Retinal pigment epithelial cell (primary cell): ENCODE measurements around a stretch of chr5.

- RRBS: no CpG with 5 or more reads among the region's 3 CpGs
Observed at GRCh38 chr5:58073317-58073810, 386.5 kb downstream of the PLK2 start.

- RRBS: under 1% methylated on average over 13 of the region's 39 CpGs
Observed at GRCh38 chr5:58459660-58460032, 240 bp downstream of the PLK2 start.

GRCh38 chr5:58460118-58461391 is 669 bp upstream of the PLK2 start:
- RRBS: 3% methylated on average over 19 of the region's 105 CpGs

- RRBS: no CpG with 5 or more reads among the region's 4 CpGs
Observed at GRCh38 chr5:58969207-58969930, 386.5 kb downstream of the RAB3C start.

- RRBS: no CpG with 5 or more reads among the region's 16 CpGs
Observed at GRCh38 chr5:58999593-59000443, 416.9 kb downstream of the RAB3C start.

DNA sequence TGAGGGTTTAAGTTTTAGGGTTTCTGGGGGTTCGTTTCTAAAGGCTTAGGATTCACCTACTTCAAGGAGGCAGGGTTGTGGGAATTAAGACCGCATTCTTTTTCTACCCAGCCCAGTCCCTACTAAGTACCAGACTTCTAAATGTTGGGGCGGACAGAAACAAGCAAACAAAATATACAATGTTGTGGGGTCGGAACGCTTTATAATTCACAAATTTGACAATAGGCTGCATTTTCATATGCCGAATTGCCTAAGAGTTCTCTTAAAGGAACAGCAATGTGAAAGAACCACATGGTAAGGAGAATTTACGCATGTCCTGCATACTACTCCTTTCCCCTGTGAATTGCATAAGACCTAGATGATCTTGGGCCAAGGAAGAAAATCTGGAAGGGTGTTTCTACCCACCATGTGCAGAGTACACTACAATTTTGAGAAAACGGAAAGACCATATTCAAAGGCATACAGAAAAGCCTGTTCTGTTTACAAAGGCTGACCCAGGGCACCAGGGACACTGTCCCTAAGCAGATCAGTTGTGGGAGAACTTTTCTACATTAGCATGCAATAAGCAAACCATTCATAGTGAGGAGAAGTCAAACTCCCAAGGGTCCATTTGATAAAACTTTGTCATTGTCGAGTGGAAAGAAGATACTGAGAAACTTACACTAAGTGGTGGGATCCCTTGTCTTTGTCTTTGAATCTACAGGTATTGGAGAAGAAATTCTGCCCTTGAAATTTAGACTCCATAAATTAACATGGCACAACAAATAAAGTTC is 457.4 kb downstream of the RAB3C start:
- RRBS: no CpG with 5 or more reads among the region's 9 CpGs

GRCh38 chr5:59123283-59123937 is 540.5 kb downstream of the RAB3C start:
- RRBS: no CpG with 5 or more reads among the region's 4 CpGs

DNA sequence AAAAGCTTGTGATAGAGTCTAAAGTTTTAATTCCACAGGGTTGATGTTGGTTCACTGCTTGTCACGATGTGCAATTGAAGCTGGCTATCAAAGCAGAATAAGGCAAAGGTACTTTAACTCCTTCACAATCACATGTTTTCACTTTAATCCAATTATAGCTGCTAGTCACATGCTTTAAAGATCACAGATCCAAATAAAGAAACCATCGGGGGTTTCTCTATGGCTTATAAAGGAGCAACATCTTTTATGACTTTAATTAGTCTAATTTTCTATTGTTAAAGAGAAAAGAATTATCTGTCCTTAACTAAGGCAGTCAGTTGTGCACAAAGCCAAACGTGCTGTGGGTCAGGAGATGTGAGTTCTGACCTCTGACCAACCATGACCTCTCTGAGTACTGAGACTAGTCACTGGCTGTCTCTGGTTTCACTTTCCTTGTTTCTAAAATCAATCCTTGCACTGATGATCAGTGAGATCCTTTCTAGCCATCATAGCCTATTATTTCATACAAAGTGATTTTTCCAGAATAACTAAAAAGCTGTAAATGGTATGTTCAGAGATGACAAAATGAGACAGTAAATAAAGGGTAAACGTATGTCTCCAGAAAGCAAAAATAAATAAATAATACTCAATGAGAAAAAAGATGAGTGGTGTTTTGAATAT is 561.1 kb downstream of the RAB3C start:
- RRBS: no CpG with 5 or more reads among the region's 4 CpGs

DNA sequence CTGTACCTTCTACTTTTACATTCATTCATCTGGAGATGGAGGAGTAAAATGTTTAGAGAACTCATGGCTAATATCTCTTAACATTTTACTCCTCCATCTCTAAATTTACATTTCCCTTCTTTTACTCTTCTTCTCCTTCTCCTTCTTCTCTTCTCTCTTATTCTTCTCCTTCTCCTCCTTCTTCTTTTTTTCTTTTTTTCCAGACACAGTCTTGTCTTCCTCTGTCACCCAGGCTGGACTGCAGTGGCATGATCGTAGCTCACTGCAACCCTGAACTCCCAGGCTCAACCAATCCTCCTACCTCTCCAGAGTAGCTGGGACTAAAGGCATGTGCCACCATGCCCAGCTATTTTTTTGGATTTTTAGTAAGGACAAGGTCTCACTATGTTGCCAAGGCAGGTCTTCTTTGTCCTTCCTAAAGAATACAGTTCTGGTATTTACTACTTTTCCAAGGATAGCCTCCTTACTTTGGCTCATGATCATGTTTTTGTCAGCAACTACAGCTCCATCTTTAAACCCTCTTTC is 630.2 kb downstream of the RAB3C start:
- RRBS: no CpG with 5 or more reads among the region's 1 CpG

DNA sequence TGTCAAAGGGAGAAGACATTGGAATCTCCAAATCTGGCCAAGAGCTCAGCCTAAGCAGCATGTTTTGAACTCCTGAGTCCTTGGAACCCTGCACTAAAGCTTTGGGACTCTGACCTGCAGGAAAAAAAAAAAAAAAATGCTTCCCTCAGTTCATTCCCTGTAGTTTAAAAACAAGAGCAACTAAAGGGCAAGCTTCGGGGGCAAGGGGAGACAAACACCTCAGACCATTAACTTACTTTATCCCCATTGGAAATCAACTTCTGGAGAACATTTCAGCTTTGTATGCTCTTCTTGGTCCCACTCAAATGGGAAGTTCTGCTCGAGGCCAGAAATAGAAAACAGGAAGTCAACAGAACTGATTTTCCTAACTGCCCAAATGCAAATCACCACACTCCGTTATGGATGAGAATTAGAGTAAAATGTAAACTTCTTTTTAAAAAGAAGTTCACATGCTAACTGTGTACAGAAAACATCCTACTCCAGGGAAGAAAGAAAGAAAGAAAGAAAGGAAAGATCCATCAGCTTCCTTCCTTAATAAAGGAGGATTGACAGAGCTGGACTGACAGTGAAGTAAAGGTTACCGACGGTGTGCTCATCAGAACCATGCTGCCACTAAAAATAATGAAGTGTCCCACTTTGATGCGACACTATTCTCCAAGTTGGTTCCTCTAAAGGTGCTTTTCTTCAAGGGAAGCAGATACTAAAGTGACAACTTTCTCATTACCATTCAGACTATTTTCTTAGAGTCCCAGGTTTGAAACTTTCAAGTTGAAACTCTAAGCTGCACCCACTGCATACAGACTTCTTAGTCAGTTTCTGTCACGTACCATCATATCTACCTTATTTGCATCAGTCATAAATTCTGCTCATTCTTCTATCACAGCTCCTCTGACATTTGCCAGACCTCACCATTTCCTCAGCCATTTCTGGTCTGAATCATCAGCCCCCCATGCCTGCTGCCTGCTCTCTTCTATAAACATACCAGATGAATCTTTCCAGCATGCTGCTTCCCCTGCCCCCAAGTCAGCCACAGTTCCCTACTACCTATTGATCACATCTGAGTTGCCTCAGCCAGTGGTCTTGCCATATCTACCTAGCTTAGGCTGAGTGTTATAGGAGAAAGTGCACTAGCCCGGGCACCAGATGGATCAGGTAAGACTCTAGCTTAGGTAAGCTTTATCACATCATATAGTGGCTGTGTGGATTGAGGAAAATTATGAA is 177.7 kb downstream of the DEPDC1B start:
- RRBS: no CpG with 5 or more reads among the region's 8 CpGs

DNA sequence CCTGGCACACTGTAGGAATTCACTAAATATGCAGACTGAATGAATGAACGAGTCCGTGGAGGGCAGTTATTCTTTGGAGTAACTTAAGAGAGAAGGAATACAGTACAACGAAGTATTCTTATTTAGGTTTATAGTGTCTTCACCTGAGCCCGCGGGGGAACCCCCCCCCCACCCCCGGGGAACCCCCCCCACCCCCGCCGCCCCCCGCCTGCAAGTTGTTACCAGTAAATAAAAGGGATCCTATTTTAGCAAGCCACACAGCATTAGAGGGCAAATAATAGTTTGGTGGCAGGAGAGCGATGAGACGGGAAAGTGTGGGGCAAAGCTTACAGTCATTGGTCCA is 353 bp downstream of the ERCC8 start:
- RRBS: no CpG with 5 or more reads among the region's 11 CpGs

DNA sequence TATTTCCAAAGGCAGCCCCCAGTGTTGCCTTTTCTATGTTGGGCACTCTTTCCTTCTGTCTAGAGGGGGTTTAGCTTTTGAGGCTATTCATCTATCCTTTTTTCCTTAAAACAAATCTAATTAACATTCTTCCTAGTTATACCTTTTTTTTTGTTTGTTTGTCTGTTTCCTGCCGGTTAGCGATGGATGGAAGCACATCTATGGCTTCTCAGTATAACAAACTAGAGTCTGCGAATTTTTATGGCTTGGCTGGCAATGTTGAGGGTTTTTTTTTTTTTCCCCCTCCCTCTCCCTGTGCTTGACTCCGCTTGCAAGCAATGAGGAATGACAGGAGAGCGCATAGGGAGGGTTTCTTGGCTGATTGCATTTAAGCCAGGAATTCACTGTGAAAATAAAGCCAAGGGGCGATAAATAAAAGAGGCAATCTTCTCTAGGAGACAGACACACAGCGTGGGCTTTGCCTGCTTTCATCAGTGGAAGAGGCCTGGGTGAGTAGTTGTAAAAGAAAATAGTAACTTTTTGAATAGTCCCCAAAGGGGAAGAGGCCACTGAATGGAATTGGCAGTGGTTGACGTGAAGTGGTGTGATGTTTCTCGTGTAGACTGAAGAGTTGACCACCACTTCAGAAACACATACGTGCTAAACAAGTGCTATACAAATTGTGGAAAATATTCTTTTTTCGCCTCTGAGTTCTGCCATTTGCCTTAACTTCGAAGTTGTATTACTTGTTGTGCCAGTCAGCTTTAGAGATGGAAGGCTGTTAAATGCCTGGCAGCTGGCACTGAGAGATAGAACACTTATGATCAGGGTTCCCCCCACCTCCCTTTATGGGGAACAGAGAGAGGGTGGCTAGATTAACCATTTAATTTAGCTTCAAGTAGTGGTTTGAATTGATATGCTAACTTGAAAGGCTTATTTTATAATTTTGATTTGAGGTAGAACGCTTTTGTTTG is 2.8 kb downstream of the ZSWIM6 start:
- RRBS: no CpG with 5 or more reads among the region's 13 CpGs

- RRBS: no CpG with 5 or more reads among the region's 14 CpGs
Observed at GRCh38 chr5:61336220-61336752, 4.2 kb downstream of the ZSWIM6 start.

GRCh38 chr5:61358559-61359256 is 26.6 kb downstream of the ZSWIM6 start:
- RRBS: no CpG with 5 or more reads among the region's 3 CpGs

GRCh38 chr5:61423939-61424553 is 92.0 kb downstream of the ZSWIM6 start:
- RRBS: no CpG with 5 or more reads among the region's 6 CpGs

DNA sequence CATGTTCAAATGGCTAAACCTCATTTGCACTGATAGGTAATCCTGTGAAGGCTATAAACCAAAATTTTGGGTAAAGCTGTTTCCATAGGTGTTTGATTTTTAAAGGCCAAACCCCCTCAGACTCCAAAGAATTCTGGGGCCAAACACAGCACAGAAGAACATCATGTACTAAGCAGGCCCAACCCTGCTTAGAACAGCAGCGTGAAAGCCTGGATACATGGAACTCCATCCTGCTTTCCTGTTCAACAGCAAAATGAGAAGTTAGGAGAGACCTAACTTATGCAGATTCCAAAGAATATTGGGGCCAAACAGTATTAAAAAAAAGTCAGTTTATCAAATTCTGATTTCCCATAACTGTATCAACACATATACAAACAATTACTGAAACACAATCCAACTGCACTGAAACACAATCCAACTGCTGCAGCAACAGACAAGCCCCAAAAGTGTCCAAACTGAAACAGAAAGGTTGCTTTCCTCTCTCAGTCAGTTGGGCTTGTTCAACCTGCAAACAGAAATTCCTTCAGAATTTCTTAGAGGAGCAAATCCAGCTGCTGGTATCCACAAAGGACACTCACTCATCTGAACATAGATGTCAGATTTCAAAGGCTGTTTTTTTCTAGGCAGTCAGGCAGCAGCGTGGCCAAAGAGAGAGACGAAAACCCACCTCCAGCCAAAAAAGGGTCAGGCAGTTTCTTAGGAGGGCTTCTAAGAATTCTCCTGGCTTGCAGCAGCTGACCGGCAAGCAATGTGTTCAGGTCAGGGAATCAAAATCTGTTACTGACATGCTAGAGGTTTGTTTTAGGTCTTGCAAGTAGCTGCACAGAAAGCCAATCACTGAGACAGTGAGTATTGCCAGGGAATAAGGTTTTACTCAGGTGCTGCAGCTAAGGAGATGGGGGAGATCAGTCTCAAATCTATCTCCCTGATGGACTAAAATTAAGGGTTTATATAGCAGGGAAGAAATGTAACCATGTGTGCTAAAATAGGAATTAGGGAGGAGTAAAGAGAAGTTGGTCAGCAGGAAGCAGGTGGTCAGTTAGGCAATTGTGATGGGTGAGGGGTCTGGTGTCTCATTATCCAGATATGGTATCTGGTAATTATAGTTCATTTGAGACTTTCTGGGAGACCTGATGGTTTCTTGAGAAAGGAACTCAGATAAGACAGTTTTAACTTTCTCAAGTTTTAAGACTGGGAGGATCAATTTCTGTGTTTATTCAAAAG is 115.3 kb downstream of the ZSWIM6 start:
- RRBS: no CpG with 5 or more reads among the region's 4 CpGs

DNA sequence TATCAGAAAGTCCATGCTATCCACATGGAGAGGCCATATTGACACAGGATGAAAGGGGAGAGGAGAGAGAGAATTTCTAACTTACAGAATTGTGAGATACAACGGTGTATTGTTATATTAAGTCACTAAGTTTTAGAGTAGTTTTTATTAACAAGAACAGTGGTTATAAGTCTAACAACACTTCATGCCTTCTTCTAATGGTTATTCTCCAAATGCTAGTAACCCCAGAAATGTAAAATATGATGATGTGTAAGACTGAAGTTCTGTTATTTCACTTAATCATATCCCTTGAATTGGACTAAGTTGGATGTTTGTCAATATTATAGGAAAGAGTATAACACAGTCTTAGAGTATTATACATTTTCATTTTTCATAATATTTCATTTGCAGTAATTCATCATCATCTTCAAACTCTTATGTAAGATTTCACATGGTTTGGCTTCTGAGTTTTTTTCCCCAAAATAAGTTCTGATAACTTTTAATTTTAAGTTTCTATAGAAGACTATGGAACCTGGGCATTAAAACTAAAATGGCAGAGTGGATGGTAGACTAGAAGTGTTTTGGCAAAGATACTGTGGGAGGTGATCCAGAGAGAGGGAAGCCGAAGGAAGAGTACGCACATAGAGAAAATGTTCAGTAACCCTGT is 176.9 kb downstream of the ZSWIM6 start:
- RRBS: no CpG with 5 or more reads among the region's 3 CpGs

- RRBS: no CpG with 5 or more reads among the region's 5 CpGs
Observed at GRCh38 chr5:61574921-61575580, 243.0 kb downstream of the ZSWIM6 start.

DNA sequence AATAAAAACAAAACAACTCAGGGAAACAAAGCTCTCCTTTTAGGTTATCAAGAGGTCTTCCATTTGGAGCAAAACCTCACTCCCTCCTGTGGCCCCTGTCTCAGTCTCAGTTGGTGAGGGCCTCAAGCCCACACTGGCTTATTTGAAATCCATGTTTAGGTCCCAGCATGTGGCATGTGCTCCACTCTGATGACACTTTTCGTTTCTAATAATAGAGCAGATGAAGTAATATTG is 265 bp upstream of the RGS7BP start:
- RRBS: no CpG with 5 or more reads among the region's 1 CpG